Tongue (tissue), 2 donors: ENCODE measurements around a stretch of chr2.

GRCh38 chr2:176743866-176744484 is 468.6 kb upstream of the HNRNPA3 start:
- RAMPAGE, long total RNA = no peak

GRCh38 chr2:176781578-176782046 is 431.0 kb upstream of the HNRNPA3 start:
- RAMPAGE, long total RNA = no peak

DNA sequence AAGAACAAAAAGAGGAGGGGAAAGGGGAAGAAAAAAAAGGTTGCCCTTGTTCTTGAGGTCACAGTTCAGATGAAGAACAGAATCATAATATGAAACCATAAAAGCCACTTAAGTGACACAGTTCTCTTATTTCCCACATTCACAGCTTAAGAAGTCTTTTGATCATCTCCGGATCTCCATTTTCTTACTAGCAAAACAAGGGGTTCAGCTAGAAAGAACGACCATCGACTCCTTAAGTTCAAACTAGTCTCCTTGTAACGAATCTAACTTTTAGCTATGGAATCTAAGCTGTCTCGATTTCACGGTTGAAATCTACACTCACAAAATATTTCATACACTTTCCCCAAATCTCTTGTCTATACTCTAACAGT is 386.1 kb upstream of the HNRNPA3 start:
- RAMPAGE, long total RNA = no peak

- RAMPAGE, long total RNA = no peak
These were observed 48.1 kb upstream of the HNRNPA3 start for GRCh38 chr2:177164385-177164959.

- RAMPAGE, long total RNA = no peak
These were observed 19.7 kb downstream of the HNRNPA3 start for GRCh38 chr2:177232101-177232827.

- RAMPAGE, long total RNA = no peak
These were observed 20.5 kb downstream of the HNRNPA3 start for GRCh38 chr2:177232828-177233804.

DNA sequence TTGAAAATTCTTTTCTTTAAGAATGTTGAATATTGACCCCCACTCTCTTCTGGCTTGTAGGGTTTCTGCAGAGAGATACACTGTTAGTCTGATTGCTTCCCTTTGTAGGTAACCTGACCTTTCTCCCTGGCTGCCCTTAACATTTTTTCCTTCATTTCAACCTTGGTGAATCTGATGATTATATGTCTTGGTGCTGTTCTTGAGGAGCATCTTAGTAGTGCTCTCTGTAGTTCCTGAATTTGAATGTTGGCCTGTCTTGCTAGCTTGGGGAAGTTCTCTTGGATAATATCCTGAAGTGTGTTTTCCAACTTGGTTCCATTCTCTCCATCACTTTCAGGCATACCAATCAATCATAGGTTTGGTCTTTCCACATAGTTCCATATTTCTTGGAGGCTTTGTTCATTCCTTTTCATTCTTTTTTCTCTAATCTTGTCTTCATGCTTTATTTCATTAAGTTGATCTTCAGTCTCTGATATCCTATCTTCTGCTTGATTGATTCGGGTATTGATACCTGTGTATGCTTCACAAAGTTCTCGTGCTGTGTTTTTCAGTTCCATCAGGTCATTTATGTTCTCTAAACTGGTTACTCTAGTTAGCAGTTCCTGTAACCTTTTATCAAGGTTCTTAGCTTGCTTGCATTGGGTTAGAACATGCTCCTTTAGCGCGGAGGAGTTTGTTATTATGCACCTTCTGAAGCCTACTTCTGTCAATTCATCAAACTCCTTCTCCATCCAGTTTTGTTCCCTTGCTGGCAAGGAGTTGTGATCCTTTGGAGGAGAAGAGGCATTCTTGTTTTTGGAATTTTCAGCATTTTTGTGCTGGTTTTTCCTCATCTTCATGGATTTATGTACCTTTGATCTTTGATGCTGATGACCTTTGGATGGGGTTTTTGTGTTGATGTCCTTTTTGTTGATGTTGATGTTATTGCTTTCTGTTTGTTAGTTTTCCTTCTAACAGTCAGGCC is 19.8 kb upstream of the AGPS start:
- RAMPAGE, long total RNA = no peak

DNA sequence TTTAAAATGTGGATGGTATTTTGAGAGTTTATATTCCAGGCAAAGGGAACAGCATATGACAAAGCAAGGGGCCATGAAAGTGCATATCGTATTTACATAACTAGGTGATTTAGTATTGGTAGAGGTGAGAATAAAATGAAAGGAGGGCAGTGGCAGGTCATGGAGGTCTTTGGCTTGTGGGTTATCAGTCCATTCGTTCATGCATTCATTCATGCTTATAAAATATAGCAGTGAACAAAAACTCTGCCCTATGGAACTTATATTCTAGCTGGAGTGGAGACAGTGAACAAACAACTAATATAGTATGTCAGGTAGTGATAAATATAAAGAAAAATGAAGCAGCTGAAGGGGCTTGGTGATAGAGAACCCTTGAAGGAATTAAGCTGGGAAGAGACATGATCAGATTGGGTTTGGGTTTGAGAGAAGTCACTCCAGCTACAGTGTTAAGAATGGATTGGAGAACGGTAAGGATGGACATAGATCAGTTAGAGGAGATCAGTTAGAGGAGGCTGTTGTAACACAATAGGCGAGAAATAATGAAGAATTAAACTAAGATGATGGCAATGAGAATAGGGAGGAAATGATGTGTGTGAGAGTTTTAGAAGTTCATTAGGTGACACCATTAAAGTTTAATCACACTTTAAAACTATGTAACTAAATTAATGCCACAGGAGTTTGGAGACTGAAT is 3.7 kb downstream of the AGPS start:
- RAMPAGE, long total RNA = no peak

- RAMPAGE, long total RNA = no peak
These were observed 16.4 kb upstream of the TTC30A start for GRCh38 chr2:177634903-177635370.

- RAMPAGE, long total RNA = no peak
These were observed 13.4 kb downstream of the RBM45 start for GRCh38 chr2:178125423-178126279.

DNA sequence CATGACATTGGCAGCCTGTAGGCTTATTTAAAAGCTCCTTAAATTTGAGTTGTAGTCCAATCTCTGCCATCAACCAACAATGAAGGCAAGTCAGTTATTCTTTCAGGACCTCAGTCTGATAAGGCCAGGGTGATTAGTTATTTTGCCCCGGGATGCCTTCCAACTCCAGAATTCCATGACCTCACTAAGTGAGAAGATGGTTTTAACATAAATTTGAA is 1.3 kb downstream of the PLEKHA3 start:
- RAMPAGE, long total RNA = no peak

DNA sequence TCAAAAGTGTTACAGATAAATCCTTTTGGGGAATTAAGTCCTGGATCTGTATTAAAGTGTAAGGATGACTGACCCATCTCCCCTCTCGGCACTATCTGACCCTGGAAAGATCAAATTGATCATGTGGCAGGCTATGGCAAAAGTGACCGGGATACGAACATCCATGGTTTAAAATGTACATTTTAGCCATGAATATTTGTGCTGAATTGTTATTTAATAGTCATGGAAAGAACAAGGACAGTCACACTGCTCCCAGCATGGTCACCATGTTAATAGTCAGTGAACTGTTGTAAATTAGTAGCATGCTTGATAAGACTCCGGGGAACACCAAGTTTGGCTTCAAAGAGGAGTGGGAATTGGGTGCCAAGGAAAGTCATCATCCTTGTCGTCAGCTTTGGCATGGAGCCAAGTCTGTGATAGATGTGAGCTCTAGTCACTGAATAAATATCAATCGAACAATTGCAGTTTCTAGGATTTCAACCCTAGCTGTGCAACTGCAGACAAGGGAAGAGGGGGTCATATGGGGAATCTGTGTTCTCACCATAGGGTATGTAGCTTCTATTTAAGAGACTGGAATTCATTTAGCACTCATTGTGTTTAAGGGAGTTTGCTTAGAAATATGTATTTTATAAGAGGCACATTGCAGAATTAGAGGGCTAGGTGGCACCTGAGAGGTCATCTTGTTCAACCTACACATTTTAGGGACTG is 4.4 kb downstream of the PLEKHA3 start:
- RAMPAGE, long total RNA = no peak

DNA sequence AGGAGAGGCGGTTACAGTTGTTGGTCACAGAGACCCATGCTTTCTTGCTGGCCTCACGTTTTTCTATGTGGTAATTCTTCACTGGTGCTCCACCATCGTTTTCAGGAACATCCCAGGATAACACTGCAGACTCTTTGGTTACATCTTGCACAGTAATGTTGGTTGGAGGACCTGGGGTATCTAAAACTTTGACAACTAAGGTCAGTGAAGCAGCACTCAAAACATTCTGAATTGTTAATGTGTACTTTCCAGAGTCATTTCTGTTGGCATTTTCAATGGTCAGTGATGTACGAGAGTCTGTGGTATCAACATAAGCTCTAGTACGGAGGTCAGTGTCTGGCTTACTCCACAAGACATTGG is 79.1 kb downstream of the PLEKHA3 start:
- RAMPAGE, long total RNA = no peak

DNA sequence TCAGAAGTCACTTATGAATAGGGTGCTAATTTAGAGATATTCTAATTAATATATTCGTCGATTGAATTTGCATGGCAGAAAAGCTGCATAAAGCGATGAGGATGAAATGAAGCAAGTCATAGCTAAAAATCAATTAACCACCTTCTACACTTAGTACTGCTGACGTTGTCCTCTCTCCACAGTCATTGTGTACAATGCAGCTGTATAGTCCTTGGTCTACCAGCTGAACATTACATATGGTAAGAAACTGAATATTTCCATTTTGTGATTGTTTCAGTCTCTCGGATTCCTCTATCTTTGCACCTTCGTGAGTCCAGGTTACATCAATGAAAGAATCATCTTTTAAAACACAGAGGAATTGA is 51.2 kb downstream of the TTN start:
- RAMPAGE, long total RNA = no peak

DNA sequence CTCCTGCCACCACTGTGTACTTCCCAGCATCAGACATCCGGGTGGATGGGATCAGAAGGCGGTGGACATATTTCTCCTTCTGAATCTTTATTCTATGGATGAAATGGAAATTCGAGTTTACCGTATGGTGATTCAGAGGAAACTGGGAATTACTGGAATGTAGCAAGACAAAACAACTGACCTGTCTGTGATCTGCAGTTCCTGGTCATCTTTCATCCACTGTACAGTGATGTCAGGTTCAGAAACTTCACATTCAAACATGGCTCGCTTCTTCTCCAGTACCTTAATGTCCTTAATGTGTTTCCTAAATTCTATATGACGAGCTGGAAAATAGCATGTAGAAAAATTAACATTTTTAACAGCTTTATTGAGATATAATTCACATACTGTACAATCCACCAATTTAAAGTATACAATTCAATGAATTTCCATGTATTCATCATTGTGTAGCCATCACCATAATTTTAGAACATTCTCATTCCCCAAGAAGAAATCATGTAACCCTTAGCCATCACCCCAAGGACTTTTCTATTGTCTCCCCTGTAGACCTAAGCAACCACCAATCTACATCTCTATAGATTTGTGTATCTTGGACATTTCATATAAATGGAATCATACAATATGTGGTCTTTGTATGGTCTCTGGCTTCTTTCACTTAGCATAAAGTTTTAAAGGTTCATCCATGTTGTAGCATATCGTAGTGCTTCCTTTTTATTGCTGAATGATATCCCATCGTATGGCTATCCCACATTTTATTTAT is 39.2 kb downstream of the TTN start:
- RAMPAGE, long total RNA = no peak

GRCh38 chr2:178863678-178864323 is 56.6 kb upstream of the TTN start:
- RAMPAGE, long total RNA = no peak

- RAMPAGE, long total RNA = no peak
These were observed 73.2 kb upstream of the CCDC141 start for GRCh38 chr2:179123154-179123524.

DNA sequence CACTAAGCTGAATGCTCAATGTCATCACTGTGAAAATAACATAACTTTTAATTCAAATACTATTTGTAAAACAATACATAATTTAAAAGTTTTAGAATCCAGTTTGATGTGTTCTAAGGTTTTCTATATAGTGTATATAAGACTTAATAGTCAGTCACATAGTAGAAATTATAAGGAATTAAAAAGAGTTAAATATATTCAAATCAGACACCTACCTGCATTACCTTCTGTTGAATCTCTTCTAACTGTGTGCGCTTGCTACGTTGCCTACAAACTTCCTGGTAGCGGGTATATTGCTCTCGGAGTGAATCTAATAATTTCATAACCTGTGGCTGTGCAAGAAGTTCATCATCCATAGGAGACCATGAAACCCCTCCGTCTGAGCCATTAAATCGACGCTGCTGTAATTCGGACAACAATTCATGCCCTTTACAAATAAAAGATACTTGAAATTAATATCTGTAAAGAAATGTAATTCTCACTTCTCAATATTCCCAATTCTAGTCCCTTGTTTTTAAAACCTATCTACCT is 93.5 kb upstream of the CCDC141 start:
- RAMPAGE, long total RNA = no peak

DNA sequence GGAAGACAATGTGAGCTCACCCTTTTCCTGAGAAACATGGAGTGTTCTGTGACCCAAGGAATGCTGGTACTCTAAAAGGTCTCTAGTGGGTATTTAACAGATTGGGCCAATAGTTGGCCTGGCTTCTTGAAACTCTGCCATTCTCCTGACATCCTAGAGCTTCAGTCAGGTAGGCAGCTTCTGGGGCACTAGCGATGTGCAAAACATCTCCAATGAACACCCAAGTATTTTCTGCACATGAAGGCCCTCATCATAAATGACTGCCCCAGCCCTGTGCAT is 294.6 kb upstream of the SESTD1 start:
- RAMPAGE, long total RNA = no peak

GRCh38 chr2:180056620-180057300 is 49.7 kb upstream of the CWC22 start:
- RAMPAGE, long total RNA = no peak